Colon Carcinoma Metastatic in the Lung (tissue), 2 donors: ENCODE measurements around a stretch of chr21.

- PRO-cap, 2 experiments: peak in 1 of 2 experiments; most common minus-strand start chr21:17738628 (in 1)
Observed at GRCh38 chr21:17738334-17739020, 80.7 kb downstream of the C21orf91 start.

DNA sequence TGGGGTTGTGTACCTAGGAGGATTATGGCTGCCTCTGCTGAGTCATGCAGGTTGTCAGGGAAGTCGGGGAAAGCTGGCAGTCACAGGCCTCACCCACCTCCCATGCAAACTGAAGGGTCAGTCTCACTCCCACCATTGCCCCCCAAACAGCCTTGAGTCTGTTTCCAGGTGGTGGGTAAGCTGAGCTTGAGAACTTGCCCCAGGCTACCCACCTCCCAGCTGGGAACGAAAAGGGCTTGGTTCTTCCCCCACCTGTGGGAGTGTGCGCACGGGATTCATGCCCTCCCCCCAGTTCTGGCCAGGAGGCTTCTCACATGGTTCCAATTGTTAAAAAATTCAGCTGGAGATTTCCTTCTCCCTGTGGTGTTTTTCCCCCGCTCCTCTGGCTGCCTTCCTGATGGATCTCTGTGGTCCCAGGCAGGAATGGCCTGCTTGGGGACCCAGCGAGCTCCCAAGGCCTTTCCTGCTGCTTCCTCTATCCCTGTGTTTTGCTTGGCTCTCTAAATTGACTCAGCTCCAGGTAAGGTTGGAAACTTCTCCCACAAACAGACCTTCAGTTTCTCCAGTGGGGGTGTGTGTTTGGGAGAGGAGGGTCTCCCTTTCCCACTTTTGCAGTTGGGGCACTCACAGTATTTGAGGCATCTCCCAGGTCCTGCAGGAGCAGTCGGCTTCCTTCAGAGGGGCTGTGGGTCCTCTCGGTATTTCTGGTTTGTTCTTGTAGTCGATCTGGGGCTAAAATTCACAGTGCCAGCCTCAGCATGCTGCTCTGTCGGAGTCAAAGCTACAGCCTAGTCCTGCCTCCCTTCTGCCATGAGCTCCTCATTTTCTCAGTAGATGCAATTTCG is 82.0 kb upstream of the C21orf91 start:
- PRO-cap, 2 experiments: no peak in any of the 2 experiments

GRCh38 chr21:18661231-18661430 is 257.5 kb upstream of the TMPRSS15 start:
- PRO-cap, 2 experiments: no peak in any of the 2 experiments

DNA sequence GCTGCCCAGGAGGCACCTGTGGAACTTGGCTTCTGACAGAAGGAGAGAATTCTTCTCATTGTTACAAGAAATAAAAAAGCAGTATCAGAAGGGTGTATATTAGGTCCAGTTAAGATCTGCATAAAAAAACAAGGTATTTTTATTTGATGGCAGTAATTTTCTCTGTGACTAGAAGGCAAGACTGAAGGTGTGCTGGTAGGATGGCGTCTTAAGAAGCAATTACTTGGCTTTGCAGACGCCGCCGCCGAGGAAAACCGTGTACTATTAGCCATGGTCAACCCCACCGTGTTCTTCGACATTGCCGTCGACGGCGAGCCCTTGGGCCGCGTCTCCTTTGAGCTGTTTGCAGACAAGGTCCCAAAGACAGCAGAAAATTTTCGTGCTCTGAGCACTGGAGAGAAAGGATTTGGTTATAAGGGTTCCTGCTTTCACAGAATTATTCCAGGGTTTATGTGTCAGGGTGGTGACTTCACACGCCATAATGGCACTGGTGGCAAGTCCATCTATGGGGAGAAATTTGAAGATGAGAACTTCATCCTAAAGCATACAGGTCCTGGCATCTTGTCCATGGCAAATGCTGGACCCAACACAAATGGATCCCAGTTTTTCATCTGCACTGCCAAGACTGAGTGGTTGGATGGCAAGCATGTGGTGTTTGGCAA is 454.1 kb upstream of the TMPRSS15 start:
- PRO-cap, 2 experiments: no peak in any of the 2 experiments

DNA sequence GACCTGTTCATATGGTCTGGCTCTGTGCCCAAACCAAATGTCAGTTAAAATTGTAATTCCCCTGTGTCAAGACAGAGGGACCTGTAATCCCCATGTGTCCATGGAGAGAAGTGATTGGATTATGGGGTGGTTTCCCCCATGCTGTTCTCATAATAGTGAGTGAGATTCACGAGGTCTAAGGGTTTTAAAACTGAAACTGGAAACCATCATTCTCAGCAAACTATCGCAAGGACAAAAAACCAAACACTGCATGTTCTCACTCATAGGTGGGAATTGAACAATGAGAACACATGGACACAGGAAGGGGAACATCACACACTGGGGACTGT is 823.1 kb upstream of the TMPRSS15 start:
- PRO-cap, 2 experiments: no peak in any of the 2 experiments

DNA sequence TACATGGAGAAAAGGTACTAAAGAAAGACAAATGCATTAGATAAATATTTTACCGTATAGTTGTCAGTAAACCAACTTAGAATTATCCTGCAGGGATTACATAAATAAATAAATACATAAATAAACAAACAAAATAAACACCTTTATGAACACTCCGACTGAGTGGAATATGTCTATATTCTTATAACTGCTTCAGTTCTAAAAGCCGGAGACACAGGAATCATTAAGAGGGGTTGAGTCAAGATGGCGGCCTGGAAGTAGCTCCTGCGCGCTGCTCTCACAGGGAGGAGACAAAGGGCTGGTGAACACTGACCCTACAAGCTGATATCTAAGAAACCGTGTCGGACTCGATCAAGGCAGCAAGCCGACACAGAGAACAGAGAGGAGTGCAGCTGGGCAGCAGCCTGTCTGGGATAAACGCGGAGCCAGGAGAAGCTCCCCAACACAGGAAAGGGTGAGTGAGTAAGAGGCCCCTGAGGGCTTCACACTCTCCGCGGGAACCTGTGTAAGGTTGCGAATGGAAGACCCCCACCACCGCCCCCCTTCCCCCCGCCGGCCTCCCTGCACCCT is 1098.6 kb upstream of the NCAM2 start:
- PRO-cap, 2 experiments: no peak in any of the 2 experiments

- PRO-cap, 2 experiments: peak in 2 of 2 experiments; most common plus-strand start chr21:24545600 (in 2)
Observed at GRCh38 chr21:24545402-24545791, 1061.9 kb downstream of the MRPL39 start.

DNA sequence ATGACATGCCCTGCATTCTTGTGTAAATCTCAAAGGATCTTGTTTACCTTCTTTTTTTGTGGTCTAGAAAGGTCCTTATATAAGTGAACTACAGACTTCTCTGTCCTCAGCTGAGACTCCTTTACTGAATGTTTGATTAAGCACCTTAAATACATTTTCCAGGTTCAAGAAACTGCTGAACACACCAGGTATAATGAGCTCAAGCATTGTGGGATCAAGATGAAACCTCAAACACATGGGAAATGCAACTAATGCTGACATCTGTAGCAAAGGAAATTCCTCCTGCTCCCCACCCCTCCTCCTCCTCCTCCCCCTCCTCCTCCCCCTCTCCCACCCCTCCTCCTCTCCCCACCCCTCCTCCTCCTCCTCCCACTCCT is 234.0 kb downstream of the MRPL39 start:
- PRO-cap, 2 experiments: no peak in any of the 2 experiments

- PRO-cap, 2 experiments: no peak in any of the 2 experiments
Observed at GRCh38 chr21:25457377-25457935, 149.8 kb downstream of the MRPL39 start.

DNA sequence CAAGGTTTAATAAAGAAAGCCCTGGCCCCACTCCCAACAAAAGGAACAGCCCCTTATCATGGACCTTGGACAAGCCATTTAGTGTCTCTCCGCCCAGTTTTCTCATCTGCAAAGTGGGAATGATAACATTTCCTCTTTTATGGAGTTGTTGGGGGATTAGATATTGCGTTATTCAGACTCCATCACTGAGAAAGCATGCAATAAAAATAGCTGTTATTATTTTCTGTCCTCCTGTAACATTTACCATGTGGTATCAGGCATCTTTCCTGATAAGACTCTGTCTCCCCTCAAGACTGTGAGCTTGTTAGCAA is 1.3 kb upstream of the JAM2 start:
- PRO-cap, 2 experiments: no peak in any of the 2 experiments

DNA sequence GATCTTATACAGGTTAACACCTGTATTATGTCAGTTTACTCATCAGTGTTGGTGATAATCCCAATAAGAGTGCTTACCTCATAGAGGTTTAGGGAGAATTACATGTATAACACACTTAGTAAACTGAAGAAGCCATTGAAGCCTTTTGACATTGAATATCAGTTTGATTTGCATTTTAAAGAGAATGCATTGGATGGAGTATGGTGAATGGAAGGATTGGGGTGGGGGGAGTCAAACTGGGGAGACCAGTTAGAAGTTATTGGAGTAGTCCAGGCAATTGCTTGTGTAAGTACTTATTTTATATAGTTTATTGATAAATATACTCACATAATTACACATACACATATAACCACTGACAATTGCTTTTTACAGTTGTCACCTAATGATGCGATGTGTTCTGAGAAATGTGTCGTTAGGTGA is 6.2 kb downstream of the JAM2 start:
- PRO-cap, 2 experiments: no peak in any of the 2 experiments

- PRO-cap, 2 experiments: no peak in any of the 2 experiments
Observed at GRCh38 chr21:25970269-25971019, 200.1 kb downstream of the APP start.

- PRO-cap, 2 experiments: peak in 1 of 2 experiments; most common plus-strand start chr21:26123280 (in 1)
Observed at GRCh38 chr21:26123030-26123337, 47.6 kb downstream of the APP start.

DNA sequence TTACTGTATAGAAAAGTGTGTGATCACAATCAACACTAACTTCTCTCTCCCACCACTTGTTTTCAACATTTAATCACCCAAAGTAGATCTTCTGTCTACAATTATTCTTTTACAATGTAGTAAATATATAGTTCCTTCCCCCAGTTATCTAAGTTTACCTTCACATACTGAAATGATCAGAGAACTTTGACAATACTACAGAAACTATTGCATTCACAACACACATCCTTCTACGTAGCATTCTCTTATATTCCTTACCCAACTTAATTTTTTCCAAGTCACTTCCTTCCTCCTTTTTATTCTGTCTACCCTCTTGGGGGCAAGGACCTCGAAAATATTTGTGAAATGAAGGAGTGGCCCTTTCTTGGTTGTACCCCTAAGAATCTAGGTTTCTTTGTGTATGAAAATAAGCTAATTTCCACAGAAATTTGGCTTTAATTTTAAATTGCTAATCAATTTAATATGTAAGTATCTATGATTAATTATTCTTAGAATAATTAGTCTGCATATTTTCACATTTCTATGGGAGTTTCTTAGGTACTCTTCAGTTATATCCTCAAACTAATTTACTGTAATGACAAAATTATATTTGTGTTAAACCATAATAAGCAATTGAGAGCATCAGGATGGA is 9.3 kb downstream of the APP start:
- PRO-cap, 2 experiments: no peak in any of the 2 experiments

- PRO-cap, 2 experiments: no peak in any of the 2 experiments
Observed at GRCh38 chr21:26166053-26166627, 4.4 kb downstream of the APP start.

DNA sequence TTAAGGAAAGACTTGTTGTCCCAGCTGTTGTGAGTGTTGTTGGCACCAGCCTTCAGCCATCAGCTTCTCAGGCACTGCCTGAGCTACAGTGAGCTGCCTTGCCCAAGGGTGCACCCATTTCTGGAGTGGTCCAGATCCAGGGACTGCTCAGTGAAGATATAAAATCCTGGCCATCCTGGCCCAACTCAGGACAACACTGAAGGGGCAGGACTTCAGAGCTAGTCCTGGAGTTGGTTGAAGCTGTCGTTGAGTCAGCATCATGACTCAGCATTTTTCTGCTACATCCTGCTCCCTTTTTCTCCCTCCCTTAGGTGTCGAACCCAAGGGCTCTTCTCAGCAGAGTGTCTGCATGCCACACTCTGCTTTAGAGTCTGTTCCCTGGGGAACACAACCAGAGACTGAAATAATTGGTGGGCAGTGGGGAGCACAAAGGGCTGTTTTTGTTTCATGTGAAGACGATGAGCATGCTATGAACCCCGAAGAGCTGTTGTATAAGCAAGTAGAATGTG is 167.4 kb downstream of the CYYR1 start:
- PRO-cap, 2 experiments: no peak in any of the 2 experiments

DNA sequence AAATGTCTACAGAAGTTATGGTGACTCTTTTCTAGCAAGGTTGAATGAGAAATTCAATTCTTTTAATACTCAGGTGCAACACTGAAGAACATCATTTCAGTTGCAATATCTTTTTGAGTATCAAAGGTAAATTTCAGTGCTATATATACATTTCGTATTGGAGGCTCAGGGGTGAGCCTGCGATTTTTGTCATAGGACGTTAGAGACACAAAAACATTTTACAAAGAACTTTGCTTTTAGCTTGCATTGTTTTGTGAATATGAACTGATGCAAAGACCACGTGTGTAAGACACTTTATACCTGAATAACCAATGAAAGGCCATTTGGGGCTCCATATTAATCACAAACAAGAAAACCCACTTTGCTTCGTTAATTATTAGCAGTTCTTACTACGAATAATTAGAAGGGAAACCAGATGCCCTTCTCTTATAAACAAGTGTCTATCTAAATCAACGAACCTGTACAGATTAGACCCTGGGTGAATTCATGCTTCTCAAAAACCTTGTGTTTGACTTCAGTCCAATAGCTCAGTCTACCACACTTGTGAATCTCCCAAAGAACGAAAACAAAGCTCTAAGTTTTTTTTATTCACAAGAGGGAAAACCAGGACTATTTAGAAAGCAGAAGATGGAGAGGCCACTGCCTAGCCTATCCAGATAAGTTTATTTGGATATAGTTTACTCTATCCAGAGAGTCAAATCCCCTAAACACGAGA is 1.0 kb downstream of the CYYR1 start:
- PRO-cap, 2 experiments: no peak in any of the 2 experiments

GRCh38 chr21:26799829-26800508 is 45.2 kb downstream of the ADAMTS1 start:
- PRO-cap, 2 experiments: no peak in any of the 2 experiments

DNA sequence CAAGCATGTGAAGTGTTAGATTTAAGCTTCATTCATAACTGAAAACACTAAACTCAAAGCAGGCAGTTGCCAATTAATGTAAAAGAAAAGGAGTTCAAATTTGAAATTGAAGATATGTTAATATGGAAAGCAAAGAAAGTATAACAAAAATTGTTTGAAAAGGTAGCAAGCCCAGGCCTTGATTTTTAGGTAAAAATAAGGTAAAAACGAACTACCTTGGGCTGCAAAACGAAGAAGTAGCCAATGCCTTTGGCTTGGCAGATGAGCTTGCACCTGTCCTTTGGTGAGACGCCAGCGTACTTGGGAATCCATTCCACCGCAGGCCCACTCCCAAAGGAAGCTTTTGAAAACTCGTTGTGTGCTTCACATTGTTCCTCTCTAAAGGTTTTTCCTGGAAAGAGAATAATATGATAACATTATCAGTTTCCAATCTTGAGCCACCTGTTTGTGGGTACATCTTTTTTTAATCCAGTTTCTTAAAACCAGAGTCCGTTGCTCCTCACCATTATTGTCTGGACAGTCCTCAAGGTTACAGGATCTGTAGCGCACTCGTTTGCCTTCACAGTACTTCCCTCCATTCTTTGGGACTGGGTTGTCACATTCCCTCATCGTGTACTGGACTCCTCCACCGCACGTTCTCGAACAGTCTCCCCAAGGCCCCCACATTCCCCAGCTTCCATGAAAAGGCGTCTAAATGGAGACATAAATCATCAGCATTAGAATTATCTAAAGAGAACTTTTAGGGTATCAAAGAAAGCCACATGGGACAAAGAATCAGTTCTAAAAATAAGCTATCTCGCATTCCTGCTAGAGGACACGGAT is 5.6 kb downstream of the ADAMTS1 start:
- PRO-cap, 2 experiments: no peak in any of the 2 experiments

GRCh38 chr21:27390409-27390837 is 423.5 kb upstream of the ADAMTS5 start:
- PRO-cap, 2 experiments: no peak in any of the 2 experiments